Camera-type eye (tissue), 1 donor: ENCODE measurements around a stretch of chr2.

DNA sequence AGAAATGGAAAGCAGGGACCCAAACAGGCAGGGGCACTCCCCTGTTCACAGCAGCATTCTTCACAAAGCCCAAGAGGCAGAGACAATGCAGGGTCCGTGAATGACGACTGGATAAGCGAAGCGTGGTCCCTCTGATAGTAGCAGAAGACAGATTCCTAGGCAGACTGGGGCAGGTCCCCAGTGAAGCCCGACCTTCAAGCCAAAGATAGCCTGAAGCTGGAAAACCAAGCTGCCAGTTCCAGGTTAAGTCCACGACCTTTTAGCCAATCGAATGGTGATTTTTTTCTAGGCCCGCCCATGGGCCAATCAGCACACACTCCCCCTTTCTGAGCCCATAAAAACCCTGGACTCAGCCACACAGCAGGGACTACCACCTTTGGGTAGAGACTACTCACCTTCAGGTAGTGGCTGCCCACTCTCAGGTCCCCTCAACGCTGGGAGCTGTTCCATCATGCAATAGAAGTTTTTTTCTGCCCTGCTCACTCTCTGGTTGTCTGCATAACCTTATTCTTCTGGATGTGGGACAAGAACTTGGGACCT, 14.5 kb upstream of the ADI1 start:
- RAMPAGE, long total RNA: no peak

- RAMPAGE, long total RNA: no peak
Observed at GRCh38 chr2:3557282-3557481, 951 bp downstream of the RNASEH1 start.

DNA sequence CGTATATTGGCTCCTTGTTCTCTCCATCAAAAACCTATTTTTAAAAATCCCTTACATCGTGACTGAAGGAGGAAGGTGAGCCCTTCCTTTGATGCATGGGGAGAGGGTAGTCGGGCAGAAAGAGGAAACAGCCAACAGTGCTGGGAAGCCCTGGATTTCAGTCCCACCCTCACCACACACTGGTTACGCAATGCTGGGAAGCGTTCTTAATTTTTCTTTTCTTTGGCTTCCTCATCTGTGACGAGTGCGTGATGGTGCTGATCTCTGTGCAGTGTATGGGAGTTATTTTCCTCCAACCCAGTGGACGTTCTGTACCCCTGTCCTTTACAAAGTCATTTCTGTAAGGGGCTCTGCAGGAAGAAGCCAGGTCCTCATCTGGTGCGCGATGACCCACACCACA, 4.0 kb downstream of the COLEC11 start:
- RAMPAGE, long total RNA: no peak

- RAMPAGE, long total RNA: no peak
Observed at GRCh38 chr2:4684885-4685368, 981.6 kb downstream of the DCDC2C start.

GRCh38 chr2:5690037-5690535, 2.1 kb upstream of the SOX11 start:
- RAMPAGE, long total RNA: no peak

- RAMPAGE, long total RNA: no peak
Observed at GRCh38 chr2:5776973-5777612, 84.9 kb downstream of the SOX11 start.

GRCh38 chr2:6771868-6772782, 93.6 kb downstream of the CMPK2 start:
- RAMPAGE, long total RNA: no peak

- RAMPAGE, long total RNA: no peak
Observed at GRCh38 chr2:6916934-6917125, 382 bp upstream of the RNF144A start.

DNA sequence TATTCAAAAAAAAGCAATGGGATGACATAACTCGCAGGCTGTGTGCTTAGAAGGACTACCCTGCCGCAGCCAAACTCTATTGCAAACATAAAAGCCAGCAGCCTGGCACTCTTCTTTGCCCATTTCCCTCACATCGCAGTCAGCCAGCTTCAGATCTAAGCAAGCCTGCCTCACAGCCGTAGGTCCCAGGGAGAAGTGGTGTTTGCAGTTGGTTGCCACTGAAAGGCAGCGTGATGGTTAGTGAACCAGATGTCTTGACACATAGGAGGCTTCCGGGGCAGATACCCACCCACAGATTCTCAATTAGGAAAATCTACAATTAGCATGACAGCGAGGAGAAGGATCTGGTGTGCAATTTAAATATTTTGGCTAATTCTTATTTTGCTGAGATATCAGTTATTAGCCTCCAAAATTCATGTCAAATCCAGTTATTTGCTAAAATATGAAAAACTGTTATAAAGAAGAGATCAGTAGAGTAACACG, 655.3 kb downstream of the RNF144A start:
- RAMPAGE, long total RNA: no peak

DNA sequence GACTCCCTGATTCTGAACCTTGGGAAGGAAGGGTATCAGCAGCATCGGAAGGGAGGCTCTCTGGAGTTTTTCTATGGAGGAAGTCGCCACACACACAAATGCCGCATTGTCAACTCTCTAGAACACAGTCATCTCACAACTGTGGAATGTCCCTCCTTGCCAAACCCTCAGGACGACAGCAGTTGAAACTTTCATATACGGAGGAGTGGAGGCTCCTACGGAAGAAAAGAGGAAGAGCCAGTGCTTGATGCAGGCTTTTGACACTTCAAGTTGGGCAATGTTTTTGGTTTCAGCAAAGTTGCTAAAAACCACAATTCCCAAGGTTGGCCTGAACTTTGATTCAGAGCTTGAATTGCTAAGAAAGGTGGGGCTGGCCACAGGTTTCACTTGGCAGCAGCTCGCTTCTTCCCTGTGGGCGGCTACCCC, 856.1 kb downstream of the RNF144A start:
- RAMPAGE, long total RNA: no peak

- RAMPAGE, long total RNA: no peak
Observed at GRCh38 chr2:8219900-8220580, 461.8 kb upstream of the ID2 start.

DNA sequence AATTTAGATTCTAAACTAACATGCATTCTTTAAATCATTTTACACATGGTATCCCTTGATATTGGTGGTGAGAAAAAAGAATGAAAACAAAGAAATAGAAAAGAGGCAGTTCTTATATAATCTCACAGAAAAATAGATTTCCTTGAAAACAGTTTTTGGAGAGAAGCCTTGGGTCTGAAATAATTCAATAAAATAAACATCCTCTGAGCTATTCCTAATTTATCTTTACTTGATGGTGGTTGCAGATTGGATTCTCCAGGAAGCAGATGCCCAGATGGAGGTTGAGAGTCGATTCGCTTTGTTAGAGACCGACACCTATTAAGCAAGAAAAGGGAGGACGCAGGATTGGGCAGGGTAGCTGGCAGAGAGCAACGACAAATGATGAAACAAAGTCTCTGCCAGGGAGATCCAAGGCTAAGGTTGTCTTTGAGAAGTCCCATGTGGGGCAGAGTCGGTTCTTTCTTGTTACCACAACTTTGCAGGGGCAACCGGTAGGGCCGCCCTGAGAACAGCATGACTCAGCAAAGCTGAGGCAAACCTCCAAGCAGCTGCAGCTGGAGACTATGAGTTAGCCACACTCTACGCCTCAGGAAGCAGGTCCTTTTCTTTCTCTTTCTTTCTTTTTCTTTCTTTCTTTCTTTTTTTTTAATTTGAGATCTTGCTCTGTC, 452.5 kb upstream of the ID2 start:
- RAMPAGE, long total RNA: no peak

DNA sequence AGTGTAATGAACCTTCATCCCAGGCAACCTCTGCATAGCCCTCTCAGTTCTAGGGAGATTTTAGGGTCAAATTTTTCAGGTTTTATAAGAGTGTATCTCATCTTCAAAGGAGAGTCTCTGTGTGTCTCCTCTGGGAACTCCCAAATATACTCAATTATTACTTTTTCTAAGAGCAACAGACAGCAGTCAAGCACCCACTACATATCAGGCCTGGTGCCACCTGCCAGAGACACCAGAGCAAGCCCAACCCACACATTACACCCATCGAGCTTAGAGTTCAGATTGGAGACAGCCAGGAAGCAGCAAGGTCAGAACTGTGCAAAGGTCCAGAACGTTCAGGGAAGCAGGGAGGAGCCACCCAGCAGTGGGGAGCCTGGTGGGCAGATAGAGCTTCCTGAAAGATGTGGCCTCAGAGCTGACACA, 440.7 kb upstream of the ID2 start:
- RAMPAGE, long total RNA: no peak

DNA sequence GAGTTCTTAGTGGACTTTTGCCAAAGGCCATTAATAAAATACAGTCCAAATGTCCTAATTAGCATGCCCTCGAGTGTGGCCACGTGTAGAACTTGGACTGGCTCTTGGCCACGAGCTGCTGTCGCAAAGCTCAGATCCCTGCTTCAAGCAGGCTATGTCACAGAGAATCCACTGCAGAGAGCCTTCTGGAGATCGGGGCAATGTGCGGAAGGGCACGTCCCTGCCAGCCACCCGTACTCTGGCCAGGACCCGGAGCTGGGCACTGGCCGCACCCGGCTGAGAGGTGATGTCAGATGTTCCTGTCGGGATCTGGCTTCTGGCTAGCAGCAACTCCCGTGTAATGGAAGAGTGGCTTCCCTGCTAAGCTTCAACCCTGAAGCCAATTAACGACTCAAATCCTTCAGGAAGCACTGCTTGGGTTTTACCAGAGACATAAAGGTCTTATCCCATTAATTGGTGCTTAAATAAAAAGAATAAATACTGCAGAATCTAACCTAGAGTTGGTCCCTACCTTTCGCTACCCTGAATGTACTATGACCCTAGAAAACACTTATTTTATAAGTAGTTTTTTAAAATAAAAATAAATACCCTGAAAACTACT, 432.6 kb upstream of the ID2 start:
- RAMPAGE, long total RNA: no peak

DNA sequence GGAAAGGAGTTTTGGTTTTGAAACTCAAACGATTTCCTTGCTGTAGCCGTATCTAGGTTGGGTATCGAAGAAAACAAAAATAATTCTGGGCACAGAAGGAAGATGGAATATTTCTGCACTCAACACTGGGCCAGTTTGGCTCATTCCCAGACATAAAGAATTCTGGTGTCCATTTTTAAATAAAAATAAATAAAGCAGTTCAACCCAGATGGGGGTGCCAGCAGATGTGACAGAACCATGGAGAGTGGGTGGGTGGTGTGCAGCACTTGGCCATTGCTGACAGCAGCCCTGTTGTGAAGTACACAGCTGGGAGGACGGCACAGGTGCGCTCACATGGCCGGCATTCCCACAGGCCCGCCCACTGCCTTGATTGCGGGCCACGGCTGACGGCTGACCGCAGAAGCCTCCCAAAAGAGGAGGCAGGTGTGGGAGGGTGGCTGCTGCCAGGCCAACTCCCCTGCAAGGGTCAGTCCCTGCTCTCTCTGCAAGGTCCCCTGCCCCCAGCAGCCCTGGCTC, 351.9 kb upstream of the ID2 start:
- RAMPAGE, long total RNA: no peak

DNA sequence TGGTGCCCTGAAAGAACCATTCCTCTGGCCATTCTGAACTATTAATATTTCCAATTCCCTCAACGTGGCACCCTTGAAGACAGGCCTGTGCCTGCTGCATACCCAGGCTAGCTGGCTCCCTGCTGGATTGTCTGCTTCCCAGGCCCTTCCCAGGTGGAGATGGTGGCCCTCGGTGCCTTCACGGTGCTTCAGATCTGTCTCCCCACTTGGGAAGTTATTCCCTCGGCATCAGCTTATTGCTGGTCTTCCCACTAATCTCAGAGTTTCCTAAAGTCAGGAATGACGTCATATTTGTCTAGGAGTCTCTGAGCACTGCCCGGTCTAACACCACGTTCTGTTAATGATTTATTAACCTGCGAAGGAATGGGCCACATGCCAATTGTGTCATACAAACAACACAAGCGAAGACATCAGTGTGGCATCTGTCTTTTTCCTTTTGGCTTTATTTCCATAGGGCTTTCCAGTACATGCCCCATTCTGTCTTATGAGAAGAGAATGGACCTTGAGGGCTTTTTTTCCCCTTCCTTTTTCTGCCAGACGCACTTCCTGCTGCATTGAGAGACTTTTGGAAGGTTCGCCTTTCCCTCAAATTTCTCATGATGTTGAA, 269.7 kb upstream of the ID2 start:
- RAMPAGE, long total RNA: no peak

DNA sequence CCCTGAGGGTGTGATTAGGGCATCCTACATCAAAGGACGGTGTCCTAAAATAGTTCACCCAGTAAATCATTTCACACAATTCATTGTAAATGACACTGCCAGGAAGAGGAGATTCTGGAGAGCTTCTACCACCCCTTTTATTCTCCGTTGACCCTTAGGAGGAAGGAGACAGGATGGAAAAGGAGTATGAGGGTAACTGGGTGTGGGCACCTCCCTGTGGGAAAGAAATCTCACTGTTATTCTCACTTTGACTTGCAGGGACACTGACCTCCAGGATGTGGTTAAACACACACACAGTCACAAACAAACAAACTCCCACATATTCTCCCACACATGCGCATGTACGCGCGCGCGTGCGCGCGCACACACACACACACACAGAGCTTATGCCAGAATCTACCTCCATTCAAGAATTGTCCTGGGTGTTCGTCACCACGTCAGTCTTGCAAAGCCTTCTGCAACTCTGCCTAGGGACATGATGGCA, 256.4 kb upstream of the ID2 start:
- RAMPAGE, long total RNA: no peak

DNA sequence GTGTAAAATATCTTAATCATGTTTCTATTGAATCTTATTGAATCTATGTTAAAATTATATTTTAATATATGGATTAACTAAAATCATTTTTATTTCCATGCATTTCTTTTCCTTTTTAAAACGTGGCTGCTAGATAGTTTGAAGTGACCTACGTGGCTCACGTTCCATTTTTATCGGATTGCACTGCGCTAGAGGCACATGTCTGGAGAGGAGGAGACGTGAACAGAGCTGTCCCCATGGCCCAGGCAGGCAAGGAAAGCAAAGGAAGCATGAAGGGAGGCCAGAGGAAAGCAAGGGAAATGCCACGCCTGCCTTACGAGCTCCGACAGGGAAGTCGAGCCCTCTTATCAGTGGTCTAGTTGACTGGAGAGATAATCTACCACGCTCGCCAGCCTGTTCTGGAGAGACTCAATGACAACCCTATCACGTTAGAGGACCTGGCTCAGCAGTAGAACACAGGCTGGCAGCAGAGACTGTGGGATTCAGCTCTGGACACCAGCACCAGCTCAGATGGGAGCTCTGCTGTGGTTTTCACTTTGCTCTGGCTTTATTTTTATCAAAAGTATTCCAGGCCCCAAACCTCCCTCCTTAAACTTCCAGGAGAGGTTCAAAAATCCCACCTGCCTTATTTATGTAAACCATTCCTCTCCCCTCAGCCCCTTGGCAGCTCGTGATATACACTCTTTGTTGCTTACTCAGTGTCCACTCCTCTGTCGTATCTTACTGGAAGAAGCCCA, 202.5 kb upstream of the ID2 start:
- RAMPAGE, long total RNA: no peak

GRCh38 chr2:8496434-8497073, 185.3 kb upstream of the ID2 start:
- RAMPAGE, long total RNA: no peak

DNA sequence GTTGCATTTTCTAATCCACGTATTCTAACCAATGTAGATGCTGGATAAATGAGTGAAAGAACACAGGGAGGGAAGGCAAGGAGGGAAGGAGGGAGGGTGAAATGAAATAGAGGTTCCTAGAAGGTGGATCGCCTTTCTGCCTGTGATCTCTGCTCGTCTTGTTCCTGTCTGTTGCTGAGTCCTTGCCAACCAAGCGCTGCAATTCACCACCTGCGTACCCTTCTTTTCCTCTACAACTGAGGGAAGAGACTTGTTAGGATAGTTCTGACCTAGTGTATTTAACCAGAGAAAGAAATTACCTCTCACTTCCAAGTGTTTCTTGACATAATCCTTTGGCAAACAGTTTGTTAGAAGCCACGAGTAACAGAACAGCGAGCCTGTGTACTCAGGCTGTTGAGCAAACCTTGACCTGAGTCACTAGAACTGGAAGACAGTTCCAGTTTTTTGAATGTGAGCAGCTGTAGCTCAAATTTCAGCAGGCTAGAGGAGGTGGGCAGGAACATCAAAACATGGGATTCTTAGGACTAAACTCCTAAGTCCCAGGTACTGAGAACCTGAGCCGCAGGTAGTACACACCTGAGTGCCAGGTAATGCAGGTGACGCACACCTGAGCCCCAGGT, 181.4 kb upstream of the ID2 start:
- RAMPAGE, long total RNA: no peak